Cerebral cortex (tissue), 2 donors: ENCODE data around the genes ATP6V1E1 and TUBA8.

DNA sequence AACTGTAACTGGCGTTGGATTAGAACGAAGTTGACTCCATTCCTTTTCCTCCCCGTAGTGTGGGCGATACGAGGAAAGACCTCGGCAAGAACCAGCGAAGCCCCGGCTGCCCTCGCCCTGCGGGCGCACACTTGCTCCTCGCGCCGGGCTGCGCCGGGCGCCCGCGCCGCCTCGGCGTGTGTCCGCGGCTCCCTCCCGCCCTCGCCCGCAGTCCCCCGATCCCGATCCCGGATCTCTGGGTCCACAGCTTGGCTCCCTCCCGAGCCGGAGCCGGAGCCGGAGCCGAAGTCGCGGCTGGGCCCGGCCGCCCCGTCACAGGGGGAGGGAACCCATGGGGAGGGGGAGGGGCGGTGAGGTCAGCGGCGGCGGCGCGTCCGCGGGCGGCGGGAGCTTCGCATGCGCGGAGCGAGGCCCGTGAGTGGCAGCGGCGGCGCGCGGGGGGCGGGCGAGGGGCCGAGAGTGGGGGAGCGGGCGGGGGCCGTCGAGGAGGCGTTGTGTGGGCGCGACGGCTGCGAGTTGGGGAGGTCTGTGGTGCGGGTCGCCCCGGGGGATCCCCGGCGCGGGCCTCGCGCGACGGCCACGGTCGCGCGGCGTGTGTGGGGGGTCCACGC lies 8.5 kb upstream of the CCT8L2 start:
- PRO-cap, 2 experiments: peak in 1 of 2 experiments; most common plus-strand start position 484 of the sequence (in 1); most common minus-strand start position 178 of the sequence (in 1)

- PRO-cap, 2 experiments: no peak in any of the 2 experiments
Observed at GRCh38 chr22:17085923-17086237, 1.1 kb downstream of the IL17RA start.

DNA sequence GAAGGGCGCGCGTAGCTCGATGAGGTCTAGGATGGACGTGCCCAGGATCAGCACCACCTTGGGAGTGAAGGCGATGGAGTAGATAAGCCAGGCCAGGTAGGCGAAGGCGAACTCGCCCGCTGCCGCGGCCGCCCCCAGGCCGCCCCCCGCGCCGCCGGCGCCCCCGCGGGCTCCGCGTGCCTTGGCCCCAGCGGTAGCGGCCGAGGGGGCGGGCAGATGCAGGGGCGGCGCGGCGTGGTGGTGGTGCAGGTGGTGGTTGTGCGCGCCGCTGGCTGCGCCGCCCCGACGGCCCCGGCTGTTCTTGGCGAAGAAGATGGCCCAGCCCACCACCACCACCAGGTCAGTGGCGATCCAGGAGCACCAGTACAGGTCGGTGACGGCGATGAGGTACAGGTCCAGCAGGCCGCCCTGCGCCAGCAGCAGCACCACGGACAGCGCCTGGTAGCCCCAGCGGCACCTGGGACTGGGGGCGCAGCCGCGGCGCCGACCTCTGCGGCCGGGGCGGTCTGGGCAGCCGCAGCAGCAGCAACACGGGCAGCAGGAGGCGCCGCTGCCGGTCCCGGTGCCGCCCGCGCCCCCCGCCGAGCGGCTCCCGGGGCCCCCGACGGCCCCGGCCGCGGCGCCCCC lies 960 bp downstream of the TMEM121B start:
- PRO-cap, 2 experiments: no peak in any of the 2 experiments

DNA sequence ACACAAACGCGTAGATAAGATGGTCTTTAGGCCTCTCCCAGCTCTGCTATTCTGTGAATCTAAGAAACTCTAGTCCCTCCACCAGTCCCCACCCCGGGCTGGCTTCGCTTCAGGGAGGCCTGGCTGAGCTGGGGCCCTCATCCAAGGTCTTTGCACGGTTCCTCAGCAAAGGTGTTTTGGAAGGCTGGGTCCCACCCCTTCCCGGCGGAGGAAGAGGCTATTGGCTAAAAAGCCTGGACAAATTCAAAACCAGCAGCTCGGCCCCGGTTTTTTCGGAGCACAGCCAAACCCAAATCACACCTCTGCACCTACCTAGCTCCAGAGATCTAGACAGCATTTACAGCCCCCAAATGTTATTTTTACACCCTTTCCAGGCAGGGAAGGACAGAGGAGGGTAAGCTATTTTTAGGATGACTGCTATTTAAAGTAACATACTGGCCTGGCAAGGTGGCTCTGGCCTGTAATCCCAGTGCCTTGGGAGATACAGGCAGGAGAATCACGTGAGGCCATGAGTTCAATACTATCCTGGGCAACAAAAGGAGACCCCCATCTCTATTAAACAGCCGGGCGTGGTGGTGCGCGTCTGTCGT lies 13.2 kb upstream of the HDHD5 start:
- PRO-cap, 2 experiments: no peak in any of the 2 experiments

GRCh38 chr22:17266042-17267040 lies 47.1 kb upstream of the ADA2 start:
- PRO-cap, 2 experiments: no peak in any of the 2 experiments

GRCh38 chr22:17370020-17370453 lies 777 bp downstream of the CECR2 start:
- PRO-cap, 2 experiments: peak in 1 of 2 experiments; most common plus-strand start chr22:17370388 (in 1); most common minus-strand start chr22:17370283 (in 1)

DNA sequence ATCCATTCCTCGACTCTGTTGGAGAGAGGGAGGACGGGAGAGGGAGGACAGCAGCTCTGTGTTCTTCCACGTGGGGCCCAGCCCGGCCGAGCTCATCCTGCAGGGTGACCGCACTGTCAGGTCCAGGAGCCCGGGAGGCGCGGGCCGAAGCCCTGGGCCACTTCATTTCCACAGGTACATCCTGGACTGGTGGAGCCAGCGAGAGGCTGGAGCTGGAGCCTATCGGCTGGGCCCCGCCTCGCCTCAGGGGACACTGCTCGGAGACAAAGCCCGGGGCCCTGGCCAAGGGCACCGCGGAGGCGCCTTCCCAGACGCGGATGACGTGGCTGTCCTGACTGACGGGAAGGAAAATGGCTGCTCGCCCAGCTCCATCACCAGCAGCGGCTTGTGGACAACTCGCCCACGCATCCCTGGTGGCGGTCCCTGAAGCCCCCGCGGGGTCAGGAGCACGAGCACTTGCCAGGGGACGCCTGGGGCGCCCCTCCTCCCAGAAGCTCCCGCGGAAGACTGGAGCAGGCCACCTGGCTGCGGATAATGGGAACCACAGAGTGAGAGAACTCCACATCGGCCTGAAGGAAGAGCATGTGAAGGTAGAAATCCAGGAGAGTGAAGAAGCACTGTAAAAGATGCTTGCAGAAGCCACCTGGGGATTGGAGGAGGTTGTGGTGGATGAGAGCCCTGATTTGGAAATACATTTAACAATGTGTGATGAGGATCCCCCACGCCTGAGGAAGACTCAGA lies 49.6 kb downstream of the CECR2 start:
- PRO-cap, 2 experiments: no peak in any of the 2 experiments

GRCh38 chr22:17467922-17468223 lies 95.4 kb upstream of the SLC25A18 start:
- PRO-cap, 2 experiments: no peak in any of the 2 experiments

- PRO-cap, 2 experiments: no peak in any of the 2 experiments
Observed at GRCh38 chr22:17552498-17553301, 10.6 kb upstream of the SLC25A18 start.

DNA sequence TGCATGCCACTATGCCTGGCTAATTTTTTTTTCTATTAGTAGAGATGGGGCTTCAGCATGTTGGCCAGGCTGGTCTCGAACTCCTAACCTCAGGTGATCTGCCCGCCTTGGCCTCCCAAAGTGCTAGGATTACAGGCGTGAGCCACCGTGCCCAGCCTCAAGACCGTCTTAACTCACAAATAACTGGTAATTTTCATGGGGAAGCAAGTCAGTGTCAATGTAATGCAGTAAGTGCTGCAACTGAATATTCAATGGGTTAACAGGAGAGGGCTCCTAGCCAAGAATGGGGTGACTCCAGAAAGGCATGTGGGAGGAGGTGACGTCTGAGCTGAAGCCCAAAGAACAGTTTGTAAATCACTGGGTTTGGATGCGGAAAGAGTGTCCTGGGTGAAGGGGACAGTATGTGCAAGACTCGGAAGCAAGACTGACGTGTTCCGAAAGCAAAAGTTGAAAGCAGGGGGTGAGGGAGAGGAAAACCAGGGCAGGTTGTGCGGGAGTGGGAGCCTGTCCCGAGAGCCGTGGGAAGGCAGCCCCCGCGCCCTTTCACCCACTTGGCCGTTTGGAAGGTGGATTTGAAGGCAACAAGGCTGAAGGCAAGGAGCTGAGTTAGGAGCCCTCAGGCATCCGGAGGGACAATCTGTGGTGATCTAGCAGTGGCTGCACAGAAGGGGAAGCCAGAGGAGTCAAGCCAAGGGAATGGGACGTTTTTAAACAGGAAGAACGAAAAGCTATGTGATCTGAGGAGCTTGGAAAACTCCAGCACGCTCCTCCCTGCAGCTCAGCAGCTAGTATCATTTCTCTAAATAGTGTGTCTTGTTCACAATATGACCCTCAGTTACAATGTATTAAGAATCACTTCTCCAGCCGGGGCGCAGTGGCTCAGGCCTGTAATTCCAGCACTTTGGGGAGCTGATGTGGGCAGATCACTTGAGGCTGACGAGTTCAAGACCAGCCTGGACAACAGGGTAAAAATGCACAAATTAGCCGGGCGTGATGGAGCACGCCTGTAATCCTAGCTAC lies 7.6 kb downstream of the SLC25A18 start:
- PRO-cap, 2 experiments: peak in 1 of 2 experiments; most common plus-strand start position 350 of the sequence (in 1); most common minus-strand start position 181 of the sequence (in 1)

- PRO-cap, 2 experiments: no peak in any of the 2 experiments
Observed at GRCh38 chr22:17579475-17580029, 16.3 kb downstream of the SLC25A18 start.

DNA sequence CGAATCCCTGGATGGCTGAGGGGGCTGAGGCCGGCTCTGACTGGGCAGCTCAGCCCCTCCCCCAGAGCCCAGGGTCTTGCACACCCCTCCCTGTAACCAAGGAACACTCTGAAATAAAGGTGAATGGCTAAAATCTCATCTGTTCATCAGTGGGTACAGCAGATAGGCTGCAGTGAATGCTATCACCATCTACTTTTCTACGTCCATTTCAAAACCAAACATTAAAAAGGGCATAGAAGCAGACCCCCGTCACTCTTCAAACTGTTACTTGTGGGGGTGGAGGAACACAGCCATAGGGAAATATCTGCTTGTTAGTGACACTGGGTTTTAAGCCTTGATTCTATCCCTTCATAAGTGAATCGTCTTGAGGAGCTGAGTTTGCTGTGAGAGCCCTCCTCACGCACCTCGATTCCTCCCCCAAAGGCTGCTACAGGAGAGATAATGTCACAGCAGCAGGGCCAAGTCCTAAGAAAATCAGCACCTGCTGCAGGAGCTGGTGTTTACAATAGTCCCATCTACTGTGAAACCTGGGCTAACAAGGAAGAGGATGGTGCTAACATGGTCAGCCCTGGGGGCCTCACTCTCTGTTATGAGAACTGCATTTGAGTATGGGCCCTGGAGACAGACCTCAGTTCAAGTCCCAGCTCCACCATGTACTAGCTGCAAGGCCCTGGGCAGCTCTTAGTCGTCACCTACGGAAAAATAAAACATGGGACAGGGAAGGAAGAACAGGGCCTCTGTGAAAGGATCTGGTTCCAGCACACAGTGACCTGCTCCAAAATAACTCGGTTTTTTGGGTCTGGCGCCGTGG lies 27.7 kb downstream of the SLC25A18 start:
- PRO-cap, 2 experiments: no peak in any of the 2 experiments

DNA sequence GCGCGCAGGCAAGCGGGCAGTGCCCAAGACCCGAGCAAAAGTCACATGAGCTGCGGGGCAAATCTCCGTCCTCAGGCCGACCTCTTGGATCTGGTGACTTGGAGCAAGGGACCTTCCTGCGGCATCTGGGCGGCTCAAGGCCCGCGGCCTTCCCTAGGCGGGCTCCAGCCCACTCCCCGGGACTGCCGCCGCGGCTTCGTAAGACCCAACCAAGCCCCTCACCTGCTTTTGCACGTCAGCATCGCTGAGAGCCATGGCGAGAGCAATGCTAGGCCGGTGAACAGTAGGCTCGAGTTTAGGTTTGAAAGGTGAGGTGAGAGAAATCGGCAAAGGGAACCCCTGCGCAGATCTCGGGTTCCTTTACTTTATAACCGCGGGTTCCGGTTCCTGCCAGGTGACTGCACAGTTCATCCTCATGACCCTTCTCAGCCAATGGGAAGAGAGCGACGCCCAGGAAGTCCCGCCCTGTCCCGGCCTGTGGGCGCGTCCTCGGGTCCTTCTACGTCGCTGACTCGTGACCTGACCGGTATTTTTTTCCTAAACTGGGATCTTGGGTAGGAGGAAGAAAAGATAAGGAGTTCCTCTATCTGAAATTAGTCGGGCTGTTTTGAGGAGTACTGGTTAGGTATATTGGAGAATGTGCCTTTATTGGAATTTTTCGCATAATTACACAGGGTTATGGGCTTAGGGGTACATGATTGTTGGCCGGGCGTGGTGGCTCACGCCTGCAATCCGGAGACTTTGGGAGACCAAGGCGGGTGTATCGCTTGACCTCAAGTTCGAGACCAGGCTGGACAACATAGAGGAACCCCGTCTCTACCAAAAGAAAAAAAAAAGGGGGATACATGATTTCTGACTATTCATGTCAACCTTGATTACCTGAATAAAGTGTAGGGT lies at the start of gene ATP6V1E1:
ATP6V1E1 (minus strand) TSS at position 369 of the 897 bp plus-strand sequence.
- PRO-cap, 2 experiments: peak in 1 of 2 experiments; most common plus-strand start position 500 of the sequence (in 1); most common minus-strand start position 355 of the sequence (in 1)

- PRO-cap, 2 experiments: no peak in any of the 2 experiments
Observed at GRCh38 chr22:17778302-17778811, 4.1 kb upstream of the BID start.

DNA sequence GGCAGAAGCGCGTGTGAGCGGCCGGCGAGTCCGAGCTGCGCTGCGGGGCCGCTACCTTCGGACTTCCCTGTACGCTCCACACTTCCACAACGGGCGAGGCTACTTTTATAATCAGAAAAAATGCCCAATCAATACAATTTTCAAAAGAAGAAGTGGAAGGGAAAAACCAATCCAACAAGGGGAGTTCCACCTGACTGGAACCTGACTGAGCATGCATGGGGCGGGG lies 21.3 kb upstream of the BID start:
- PRO-cap, 2 experiments: no peak in any of the 2 experiments

DNA sequence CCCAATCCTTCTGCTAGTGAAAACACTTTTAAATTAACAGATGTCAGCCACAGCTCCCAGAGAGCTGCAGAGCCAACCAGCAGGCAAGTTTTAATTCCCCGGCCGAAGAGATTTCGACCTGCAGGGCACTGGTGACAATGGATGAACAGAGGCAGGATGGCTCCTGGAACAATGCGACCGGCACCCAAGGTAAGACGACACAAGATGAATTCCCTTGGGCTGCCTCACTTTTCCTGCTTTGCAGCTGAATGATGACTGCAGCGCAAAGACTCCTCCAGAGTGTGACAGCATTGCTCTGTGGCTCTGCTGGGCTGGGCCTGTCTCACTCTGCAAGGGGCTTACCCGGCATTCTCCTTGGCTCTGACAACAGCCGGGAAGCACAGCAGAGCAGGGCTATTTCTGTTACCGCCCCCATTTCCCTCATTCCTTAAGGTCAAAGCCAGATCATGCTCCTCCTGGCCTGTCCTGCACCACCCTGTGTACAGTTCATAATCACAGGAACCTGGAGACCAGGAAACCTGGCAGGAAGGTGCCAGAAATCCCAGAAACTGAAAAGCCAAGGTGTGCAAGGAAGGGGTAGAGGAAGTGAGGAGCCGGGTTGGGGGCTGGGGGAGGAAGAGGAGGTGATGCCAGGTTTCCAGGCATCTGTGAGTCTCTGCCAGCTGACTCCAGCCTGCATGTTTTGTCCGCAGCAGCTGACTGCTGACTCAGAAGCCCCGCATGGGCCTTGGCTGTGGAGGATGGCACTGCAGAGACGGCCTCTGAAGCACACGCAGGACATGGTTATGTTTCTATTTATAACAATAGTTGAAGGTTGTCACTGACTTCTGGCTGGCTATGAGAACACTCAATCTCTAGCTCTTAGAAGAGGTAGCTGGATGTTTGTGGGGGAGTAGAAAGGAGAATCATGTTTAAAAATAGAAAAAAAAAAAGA lies 113.7 kb downstream of the MICAL3 start:
- PRO-cap, 2 experiments: peak in 1 of 2 experiments; most common plus-strand start position 366 of the sequence (in 1); most common minus-strand start position 206 of the sequence (in 1)

- PRO-cap, 2 experiments: no peak in any of the 2 experiments
Observed at GRCh38 chr22:17917637-17918208, 106.6 kb downstream of the MICAL3 start.

- PRO-cap, 2 experiments: no peak in any of the 2 experiments
Observed at GRCh38 chr22:17998896-17999377, 25.4 kb downstream of the MICAL3 start.

DNA sequence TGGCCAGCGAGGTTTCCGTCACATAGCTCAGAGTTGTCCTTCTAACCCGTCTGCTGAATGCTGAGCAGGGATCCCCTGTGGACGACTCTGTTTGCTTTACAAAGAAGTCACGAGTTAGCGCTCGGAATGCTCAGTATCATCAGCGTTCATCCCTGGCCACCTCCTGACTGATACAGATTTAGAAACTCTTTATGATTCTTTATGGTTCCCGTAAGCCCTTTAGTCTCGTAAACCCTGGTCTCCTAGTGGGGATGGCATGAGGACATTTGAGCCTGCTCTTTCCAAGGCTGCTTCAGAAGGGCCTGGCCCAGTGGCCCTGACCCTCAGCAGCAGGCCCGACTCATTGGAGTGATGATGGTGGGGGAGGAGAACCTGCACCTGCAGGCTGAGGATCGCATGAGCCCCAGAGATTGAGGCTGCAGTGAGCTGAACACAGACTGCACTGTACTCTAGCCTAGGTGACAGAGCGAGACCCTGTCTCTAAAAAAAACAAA lies 9.6 kb downstream of the PEX26 start:
- PRO-cap, 2 experiments: no peak in any of the 2 experiments

GRCh38 chr22:18110021-18111260 lies at the start of gene TUBA8:
Gene TUBA8 (plus strand): TSS chr22:18110809.
- PRO-cap, 2 experiments: peak in 2 of 2 experiments; most common plus-strand start chr22:18110812 (in 2); most common minus-strand start chr22:18110779 (in 1)